Rectum (tissue), 1 donor: ENCODE data around the gene SOBP.

GRCh38 chr6:107328994-107329580 is 130.3 kb downstream of the PDSS2 start:
- PRO-cap = no peak

GRCh38 chr6:107490029-107490850 is at the start of gene SOBP:
Gene SOBP (plus strand): TSS chr6:107490117.
- PRO-cap = bidirectional peak, plus-strand start at chr6:107490137, minus-strand start at chr6:107489895; bidirectional peak, plus-strand start at chr6:107490382, minus-strand start at chr6:107490391

- PRO-cap = bidirectional peak, plus-strand start at chr6:107495468, minus-strand start at chr6:107495284
Measured at GRCh38 chr6:107495140-107495753, 5.3 kb downstream of the SOBP start.

DNA sequence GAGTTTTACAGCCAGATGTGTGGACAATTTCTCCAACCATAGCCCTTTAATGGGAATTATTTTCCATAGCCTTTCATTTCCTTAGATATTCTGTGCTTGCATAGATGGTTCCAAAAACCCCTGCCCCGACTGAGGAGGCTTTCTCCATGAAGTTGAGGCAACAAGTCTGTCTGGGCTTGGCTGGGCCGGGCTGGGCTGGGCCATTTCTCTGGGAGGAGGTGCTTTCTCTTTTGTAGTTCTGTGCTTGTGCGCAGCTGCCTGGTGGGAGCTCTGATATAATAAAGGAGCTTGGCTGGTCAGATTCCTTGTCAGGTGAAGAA is 71.4 kb downstream of the SOBP start:
- PRO-cap = no peak

GRCh38 chr6:107618796-107619155 is 128.9 kb downstream of the SOBP start:
- PRO-cap = no peak

- PRO-cap = no peak
Measured at GRCh38 chr6:107787222-107787756, 36.8 kb downstream of the SCML4 start.

DNA sequence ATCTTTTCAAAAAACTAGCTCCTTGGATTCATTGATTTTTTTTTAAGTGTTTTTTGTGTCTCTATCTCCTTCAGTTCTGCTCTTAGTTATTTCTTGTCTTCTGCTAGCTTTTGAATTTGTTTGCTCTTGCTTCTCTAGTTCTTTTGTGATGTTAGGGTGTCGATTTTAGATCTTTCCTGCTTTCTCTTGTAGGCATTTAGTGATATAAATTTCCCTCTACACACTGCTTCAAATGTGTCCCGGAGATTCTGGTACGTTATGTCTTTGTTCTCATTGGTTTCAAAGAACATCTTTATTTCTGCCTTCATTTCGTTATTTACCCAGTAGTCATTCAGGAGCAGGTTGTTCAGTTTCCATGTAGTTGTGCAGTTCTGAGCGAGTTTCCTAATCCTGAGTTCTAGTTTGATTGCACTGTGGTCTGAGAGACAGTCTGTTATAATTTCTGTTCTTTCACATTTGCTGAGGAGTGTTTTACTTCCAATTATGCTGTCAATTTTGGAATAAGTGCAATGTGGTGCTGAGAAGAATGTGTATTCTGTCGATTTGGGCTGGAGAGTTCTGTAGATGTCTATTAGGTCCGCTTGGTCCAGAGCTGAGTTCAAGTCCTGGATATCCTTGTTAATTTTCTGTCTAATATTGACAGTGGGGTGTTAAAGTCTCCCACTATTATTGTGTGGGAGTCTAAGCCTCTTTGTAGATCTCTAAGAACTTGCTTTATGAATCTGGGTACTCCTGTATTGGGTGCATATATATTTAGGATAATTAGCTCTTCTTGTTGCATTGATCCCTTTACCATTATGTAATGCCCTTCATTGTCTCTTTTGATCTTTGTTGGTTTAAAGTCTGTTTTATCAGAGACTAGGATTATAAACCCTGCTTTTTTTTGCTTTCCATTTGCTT is 65.7 kb upstream of the SCML4 start:
- PRO-cap = no peak

DNA sequence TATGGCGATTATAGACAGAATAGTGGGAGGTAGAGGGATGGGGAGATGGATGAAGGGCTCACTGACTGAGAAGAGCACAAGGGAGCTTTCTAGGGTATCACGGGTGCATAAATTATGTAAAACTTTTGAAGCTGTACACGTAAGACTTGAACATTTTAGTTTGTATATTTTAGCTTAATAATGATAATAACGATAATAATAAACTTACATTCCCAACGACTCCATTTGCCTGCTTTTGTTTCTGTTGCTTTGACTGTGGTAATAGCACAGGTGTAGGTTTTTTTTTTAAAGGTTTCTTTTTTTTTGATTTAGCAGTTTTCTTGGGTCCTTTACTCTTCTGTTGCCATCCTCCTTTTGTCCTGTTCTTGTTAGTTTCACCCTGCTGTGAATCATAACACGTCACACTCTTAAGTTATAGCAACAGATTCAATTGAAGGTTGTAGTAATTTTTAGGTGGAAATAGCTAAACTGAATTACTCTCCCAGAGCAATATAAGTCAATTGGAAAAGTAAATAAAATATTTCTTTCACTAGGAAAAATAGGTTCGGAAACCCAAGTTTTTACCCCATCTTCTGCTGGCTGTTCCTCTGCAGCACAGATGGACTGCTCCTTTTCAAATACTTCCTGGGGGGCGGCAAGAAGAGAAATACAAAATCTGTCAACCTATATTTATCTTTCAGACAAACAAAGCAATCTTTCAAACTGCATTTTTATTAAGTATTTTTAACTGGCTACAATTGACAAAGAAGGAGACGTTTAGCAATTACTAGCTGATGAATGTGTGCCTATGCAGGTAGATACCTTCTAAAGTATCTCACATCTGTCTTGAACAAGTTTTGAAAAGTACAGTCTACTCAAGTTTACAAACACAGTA is 64.5 kb downstream of the SEC63 start:
- PRO-cap = no peak

DNA sequence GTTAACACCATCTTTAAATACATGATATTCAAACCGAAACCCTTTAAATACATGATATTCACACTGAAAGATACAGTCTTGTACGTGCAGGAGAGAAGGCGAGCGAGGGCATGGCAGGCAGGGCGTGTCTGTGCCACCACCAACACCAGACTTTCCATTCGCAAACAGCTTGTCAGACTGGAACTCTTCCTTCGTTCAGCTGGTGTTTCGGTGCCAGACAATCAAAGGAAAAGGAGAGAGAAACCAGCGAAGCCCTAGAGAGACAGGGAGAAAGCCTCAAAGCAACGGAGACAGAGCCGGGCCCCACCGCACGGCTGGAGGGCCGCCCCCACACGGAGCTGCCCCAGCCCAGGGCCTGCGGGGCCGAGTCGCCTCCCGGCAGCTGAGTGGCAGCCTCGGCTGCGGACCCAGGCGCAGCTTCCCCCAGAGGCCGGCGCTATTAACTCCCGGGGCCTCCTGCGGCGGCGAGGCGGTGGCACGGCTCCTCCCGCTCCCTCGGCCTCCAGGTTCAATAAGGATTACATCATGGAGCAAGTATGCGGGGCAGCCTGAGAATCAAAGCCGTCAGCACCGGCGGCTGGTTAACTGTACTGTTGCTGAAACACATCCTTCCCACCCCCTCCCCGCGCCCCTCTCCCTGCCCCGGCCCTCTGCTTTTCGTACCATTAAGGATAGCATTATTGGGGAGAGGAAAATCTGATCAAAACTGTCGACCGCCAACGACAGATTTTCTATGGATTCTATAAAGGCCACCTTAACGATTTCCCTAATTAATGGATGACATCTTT is 32.1 kb upstream of the NR2E1 start:
- PRO-cap = unidirectional peak, minus-strand start at position 441 of the sequence; unidirectional peak, minus-strand start at position 510 of the sequence

GRCh38 chr6:108260061-108260680 is 669 bp downstream of the SNX3 start:
- PRO-cap = unidirectional peak, plus-strand start at chr6:108260120; unidirectional peak, plus-strand start at chr6:108260178; unidirectional peak, plus-strand start at chr6:108260307; bidirectional peak, plus-strand start at chr6:108260484, minus-strand start at chr6:108260536

- PRO-cap = no peak
Measured at GRCh38 chr6:108294251-108294703, 577 bp upstream of the AFG1L start.

GRCh38 chr6:108582760-108583483 is 22.2 kb downstream of the FOXO3 start:
- PRO-cap = no peak

DNA sequence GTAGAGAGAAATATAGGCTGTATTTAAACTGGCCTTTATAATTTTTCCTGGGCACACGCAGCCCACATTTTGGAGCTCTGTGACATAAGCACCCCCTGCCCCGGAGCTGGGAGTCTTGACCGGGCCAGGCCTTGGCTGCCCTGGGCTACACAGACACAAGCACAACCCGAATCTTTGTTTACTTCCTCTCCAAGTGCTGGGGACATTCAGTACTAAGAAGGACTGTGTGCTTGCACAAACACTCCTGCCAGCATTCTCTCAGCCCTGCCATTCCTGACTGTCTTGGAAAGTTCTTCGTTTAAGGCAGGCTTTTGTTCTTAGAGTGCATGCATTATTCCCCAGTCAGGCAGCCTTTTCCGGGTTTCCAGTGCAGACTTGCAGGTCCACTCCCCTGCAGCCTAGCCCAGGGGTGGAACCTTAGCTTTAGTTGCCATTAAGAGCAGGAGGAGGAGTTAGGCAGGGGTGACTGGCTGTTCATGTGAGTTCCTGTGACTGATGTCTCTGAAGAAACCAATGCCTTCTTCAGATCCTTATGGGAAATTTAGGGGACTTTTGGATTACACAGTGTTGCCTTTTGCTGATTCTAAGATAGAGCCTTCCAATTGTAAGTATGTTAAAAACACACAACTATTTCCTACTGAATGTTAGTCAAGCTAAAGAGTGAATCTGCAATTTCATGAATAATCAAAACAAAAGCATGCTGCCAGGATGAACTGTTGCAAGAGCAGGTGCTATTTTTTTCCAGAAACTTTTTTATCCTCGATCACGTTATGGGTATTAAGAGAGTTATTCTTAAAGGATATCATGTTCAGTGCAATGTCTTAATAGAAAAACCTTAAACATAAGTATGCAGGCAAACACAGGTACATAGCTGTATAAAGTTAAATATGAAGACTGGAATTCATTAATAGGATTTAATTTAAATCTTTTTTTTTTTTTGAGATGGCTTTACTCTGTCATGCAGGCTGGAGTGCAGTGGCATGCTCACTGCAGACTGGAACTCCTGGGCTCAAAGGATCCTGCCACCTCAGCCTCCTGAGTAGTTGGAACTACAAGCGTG is 28.8 kb downstream of the FOXO3 start:
- PRO-cap = bidirectional peak, plus-strand start at position 455 of the sequence, minus-strand start at position 356 of the sequence

DNA sequence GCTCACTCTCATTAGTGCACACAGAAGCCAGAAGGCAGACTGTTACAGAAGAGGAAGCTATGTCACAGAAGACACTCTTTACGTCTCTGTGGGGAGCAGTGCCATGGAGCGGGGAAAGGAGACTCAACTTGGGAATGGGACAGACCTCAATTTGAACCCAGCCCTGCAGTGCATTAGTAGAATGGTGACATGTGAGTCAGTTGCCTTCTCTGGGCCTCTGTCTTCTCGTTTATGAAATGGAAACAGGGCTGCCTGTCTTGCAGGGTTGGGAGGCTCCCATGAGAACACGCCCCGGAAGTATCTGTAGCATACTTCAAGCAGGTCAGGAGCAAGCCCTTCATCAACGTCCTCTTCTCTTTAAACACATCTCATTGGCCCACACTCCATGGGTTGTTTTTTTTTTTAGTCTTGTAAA is 129.1 kb downstream of the FOXO3 start:
- PRO-cap = no peak

GRCh38 chr6:108888659-108889251 is 40.5 kb downstream of the ARMC2 start:
- PRO-cap = no peak

DNA sequence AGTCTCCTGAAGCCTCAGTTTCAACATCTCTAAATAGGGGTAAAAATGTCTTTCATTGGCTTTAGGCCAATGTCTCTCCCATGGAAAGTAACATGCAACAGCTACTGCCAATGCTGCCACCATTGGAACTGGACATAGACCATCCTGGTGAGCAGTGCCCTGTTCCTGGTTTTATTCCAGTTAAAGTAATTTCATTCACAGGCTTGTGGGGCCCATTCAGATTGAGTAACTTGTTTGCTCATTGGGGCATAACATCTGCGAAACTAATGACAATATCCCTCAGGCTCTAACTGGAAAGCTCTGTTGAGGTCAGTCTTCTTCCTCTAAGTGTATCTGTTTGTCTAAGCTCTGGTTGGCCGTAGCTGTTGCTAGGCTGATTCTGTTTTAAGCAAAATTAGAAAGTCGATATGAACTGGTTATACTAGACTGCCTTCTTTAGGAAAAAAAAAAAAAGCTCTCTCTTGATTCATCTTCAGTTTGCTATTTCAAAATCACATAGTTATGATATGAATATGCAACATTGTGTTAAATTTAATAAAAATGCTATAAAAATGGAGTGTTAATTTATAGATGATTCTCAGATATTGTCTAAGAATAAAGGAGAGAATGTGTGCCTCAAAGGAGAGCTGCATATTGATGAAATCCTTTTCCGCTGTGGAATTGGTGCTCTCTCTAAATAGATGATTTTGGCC is 99.3 kb downstream of the ARMC2 start:
- PRO-cap = unidirectional peak, minus-strand start at position 173 of the sequence

- PRO-cap = no peak
Measured at GRCh38 chr6:108960493-108961283, 112.5 kb downstream of the ARMC2 start.

DNA sequence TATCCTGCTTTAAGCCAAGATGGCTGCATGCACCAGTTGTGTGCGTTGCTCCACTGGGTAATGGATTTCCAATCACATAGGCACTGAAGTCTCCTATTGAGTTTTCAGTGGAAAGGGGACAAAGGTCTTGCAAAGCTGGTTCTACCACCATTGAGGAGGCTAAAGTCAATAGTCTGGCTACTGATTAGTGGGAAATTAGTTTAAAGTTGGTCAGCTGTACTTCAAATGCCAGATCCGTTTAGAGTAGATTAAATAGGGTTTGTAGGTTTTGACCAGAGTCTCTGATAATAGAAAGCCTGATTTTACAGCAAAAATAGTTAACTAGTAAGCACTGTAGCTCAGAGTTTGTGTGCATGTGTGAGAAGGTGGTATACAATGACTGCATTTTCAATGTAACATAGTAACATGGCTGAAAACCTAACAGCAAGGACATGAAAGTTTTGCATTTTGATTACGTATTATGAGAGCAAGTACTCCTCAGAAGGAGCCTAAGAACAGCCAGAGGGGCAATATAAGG is 104.8 kb downstream of the SESN1 start:
- PRO-cap = no peak

- PRO-cap = no peak
Measured at GRCh38 chr6:109059532-109060350, 34.9 kb downstream of the SESN1 start.

DNA sequence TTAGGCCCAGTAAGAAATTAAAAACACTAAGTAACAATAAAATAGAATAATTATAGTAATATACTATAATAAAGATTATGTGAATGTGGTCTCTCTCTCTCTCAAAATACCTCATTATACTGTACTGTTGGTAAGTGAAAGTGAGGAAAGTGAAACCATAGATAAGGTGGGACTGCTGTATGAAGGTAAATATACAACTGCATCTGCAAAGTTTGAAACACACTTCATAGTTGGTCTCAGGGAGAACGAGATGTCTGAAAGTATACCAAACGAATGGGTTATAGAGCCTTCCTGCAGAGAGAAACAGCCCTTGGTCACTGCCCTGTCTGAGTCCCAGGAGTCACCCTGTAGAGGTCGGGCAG is 31.9 kb downstream of the SESN1 start:
- PRO-cap = no peak